Breast epithelium (tissue), 2 donors: ENCODE data around the gene OSBPL3.

GRCh38 chr7:23462658-23463615 lies 7.4 kb downstream of the IGF2BP3 start:
- PRO-cap: no peak
- RAMPAGE, long total RNA, 2 experiments: no peak in any of the 2 experiments

DNA sequence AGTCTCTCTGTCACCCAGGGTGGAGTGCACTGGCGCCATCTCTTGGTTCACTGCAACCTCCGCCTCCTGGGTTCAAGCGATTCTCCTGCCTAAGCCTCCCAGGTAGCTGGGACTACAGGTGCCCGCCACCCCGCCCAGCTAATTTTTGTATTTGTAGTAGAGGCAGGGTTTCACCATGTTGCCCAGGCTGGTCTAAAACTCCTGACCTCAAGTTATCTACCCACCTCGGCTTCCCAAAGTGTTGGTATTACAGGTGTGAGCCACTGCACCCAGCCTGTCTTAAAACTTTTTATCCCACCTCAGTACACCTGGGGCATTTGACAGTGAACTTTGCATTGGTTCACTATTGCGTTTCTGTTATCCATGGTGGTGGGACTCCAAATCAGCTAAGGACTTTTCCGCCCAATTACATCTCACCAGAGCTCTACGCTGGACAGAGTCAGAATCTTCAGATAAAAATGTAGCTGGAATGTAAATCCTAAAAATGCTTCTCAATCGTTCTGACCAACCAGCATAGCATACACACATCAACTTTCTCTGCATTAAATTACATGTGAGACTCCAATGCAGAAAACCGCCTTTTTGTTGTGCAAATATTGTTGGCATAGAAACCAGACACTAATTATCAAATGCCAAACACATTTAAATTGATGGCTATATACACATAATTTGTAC lies 10.9 kb downstream of the TRA2A start:
- PRO-cap: no peak
- RAMPAGE, long total RNA, 2 experiments: no peak in any of the 2 experiments

GRCh38 chr7:24152266-24152656 lies 131.7 kb upstream of the NPY start:
- PRO-cap: no peak
- RAMPAGE, long total RNA, 2 experiments: no peak in any of the 2 experiments

- PRO-cap: no peak
- RAMPAGE, long total RNA, 2 experiments: no peak in any of the 2 experiments
These were observed 28.7 kb upstream of the NPY start for GRCh38 chr7:24255335-24255690.

GRCh38 chr7:24284796-24285291 lies 854 bp downstream of the NPY start:
- PRO-cap: no peak
- RAMPAGE, long total RNA, 2 experiments: no peak in any of the 2 experiments

- PRO-cap: no peak
- RAMPAGE, long total RNA, 2 experiments: no peak in any of the 2 experiments
These were observed 1.2 kb downstream of the PALS2 start for GRCh38 chr7:24574433-24574779.

DNA sequence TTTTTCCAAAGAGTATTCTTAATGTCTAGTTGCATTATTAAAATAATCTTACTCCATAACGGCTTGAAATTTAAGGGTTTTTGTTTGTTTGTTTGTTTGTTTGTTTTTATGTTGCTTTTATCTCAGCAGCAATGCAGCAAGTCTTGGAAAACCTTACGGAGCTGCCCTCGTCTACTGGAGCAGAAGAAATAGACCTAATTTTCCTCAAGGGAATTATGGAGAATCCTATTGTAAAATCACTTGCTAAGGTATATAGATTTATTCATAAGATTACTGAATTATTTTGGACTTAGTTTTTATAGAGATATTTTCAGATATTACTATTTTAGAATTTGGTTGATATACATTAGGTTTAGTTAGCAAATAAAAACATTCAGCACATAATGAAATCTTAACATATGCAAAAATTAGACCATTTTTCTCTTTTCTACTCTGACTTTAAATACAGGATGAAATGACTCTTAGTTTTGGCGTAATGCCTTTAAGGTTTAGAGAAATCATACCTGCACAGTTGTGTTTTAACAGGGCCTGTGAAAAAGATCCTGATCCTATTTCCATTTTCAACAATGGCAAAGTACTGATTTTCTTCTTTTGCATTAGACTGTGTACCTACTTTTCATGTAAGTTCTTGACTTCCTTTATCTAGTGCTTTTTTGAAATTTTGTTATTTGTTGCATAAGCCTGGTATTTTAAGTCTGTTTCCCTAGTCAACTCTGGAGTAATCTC lies 50.4 kb downstream of the PALS2 start:
- PRO-cap: no peak
- RAMPAGE, long total RNA, 2 experiments: no peak in any of the 2 experiments

GRCh38 chr7:24719022-24719351 lies 38.3 kb downstream of the GSDME start:
- PRO-cap: no peak
- RAMPAGE, long total RNA, 2 experiments: no peak in any of the 2 experiments

DNA sequence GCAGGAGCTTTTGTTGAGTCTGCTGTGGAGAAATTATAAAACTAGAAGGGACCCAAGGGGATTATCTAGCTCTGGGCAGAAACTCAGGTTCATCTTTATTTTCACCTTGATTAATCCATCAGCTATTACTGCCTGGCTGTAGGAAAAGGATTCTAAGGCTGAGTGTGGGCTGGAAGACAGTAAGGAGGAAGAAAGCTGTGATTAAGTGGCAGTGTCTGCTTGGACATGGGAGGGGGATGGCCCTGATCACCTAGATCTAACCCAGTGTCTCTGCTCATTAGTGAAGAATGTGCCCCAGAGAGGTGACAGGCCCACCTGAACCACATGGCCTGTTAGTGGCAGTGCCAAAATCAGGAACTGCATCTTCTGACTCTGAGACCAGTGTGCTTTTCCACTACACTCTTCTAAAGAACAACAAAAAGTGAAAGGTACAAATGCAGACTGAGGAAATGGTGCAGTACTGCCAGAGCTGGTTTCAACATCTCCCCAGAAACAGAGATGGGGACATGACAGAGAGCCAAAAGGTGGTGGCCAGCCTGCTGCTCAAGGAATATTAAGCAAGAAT lies 30.3 kb downstream of the GSDME start:
- PRO-cap: no peak
- RAMPAGE, long total RNA, 2 experiments: no peak in any of the 2 experiments

GRCh38 chr7:24740916-24741193 lies 16.4 kb downstream of the GSDME start:
- PRO-cap: no peak
- RAMPAGE, long total RNA, 2 experiments: no peak in any of the 2 experiments

- PRO-cap: no peak
- RAMPAGE, long total RNA, 2 experiments: no peak in any of the 2 experiments
These were observed 37.9 kb upstream of the GSDME start for GRCh38 chr7:24795037-24795788.

GRCh38 chr7:24924295-24925089 lies 55.5 kb downstream of the OSBPL3 start:
- PRO-cap: no peak
- RAMPAGE, long total RNA, 2 experiments: no peak in any of the 2 experiments

- PRO-cap: no peak
- RAMPAGE, long total RNA, 2 experiments: no peak in any of the 2 experiments
These were observed 9.2 kb downstream of the OSBPL3 start for GRCh38 chr7:24970780-24971257.

GRCh38 chr7:24979782-24980292 lies at the start of gene OSBPL3:
OSBPL3 (minus strand) TSS chr7:24980178.
- PRO-cap: bidirectional peak, plus-strand start at chr7:24980414, minus-strand start at chr7:24980125
- RAMPAGE, long total RNA, 2 experiments: no peak in any of the 2 experiments

- PRO-cap: no peak
- RAMPAGE, long total RNA, 2 experiments: no peak in any of the 2 experiments
These were observed 51.0 kb upstream of the OSBPL3 start for GRCh38 chr7:25030939-25031404.

- PRO-cap: no peak
- RAMPAGE, long total RNA, 2 experiments: no peak in any of the 2 experiments
These were observed 656 bp downstream of the CYCS start for GRCh38 chr7:25124249-25124958.

- PRO-cap: no peak
- RAMPAGE, long total RNA, 2 experiments: no peak in any of the 2 experiments
These were observed 1.7 kb upstream of the CYCS start for GRCh38 chr7:25126647-25127194.

DNA sequence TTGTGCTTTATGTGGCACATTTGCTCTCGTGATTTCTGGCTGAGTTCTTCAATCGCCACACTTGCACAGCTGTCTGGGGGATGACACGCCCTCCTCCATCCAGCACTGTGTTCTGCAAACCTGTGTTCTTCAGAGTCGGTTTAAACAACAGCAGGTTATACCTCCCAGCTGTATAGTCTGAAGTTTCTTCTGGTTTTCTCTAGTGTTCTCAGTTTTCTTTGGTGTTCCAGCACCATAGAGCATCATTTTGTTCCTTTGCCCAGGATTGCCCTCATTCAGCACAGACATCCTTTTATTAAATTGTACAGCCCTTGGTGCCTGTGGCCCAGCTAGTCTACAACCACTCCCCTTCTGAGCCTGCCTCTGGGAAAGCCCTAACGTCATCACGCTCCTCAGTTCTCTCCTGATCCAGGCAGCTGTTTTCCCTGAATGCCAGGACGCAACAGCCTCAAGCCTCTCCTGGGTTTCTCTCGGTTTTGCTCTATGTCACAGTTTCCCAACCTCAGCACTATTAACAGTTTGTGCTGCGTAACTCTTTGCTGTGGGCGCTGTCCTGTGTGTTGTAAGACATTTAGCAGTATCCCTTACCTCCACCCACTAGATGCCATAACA lies 226.1 kb upstream of the NPVF start:
- PRO-cap: no peak
- RAMPAGE, long total RNA, 2 experiments: no peak in any of the 2 experiments

GRCh38 chr7:25620044-25620889 lies 392.0 kb upstream of the NPVF start:
- PRO-cap: no peak
- RAMPAGE, long total RNA, 2 experiments: no peak in any of the 2 experiments

DNA sequence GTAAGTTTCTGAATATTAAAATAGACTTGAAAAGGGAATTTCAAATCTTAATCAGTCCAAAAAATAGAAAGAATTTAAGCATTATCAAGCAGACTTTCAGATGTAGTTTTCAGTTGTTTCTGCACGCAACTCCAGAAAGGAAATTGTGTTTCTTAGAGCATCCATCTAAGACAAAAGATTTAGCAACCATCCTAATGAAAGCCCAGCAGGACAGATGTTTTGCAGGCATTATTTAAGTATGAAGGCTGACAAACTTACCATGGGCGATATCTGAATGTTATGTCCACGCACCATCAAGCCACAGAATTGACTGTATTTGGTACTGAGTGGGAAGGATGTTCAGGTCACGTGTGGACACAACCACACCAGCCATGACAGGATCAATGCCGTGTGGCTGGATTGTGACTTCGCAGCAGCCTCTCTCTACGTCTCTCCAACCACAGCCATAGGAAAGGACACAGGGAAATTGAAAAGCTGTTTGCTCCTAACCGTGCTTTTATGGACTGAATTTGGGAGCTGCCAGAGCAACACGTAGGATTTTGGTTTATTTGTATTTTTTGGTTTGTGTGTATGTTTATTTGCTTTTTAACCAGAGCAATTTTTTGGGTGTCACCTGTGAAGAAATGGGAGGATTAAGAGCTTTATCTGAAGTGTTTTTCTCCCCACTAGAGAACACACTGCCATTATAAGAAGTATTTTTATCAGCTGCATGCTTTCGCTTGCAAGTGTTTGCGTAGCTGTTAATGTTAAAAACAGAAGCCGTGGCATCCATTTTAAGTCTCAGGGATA lies 401.3 kb upstream of the NFE2L3 start:
- PRO-cap: no peak
- RAMPAGE, long total RNA, 2 experiments: no peak in any of the 2 experiments